M059J (cell line): ENCODE results near the genes TRAF3, CDC42BPB and TNFAIP2.

- RAMPAGE, long total RNA = no peak
Measured at GRCh38 chr14:102437924-102438547, 71.5 kb downstream of the ANKRD9 start.

DNA sequence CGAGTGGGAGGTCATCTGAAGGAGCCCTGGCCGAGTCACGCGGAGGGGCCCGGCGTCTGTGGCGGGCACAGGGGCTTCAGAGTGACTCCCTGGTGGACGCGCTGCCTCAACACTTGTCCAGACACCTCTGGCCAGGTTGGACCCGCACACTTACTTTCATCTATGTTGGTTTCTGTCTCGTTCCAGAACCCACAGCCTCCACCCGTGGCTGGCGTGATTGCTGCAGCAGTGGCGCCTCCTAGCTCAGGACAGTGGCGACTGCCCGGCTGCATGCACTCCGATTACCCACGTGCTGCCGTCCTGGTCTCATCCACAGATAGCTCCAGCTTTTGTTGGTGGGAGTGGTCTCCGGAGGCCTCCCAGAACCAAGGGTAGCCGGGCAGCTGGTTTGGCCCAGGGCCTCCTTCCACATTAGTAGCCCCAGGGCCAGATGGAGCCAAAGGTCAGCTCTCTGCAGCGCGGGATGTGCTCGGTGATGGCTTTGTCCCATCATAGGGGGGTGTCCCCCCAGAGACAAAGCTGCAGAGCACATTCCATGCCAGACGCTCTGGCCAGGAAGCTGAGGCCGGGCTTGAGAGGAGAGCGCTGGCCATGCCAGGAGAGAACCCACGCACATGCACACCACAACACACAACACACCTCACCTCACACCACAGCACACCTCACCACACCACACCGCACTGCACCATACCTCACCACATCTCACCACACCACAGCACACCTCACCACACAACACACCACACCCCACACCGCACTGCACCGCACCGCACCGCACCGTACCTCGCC lies 11.1 kb downstream of the ANKRD9 start:
- RAMPAGE, long total RNA = no peak

DNA sequence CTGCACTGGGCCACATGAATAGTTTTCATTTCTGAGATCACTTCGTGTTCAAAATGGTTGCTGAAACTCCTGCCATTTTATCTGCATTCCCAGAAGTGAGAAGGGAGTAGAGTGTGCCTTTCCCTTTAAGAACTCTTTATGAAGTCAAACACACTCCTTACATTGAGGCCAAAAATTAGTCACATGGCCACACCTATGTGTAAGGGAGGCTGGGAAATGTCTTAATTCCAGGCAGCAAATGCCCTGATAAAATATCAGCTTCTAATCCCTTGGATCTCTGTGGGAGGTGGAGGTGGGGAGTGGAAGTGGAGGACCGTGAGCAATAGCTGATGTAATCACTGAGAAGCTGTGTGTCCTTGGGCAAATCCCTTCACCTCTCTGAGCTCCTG lies 22.6 kb upstream of the ANKRD9 start:
- RAMPAGE, long total RNA = no peak

DNA sequence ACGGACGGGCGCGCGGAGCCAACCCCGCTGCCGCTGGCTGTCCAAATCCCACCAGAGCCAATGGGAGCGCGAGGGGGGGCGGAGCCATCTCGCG lies 137 bp upstream of the RCOR1 start:
- RAMPAGE, long total RNA = no peak

DNA sequence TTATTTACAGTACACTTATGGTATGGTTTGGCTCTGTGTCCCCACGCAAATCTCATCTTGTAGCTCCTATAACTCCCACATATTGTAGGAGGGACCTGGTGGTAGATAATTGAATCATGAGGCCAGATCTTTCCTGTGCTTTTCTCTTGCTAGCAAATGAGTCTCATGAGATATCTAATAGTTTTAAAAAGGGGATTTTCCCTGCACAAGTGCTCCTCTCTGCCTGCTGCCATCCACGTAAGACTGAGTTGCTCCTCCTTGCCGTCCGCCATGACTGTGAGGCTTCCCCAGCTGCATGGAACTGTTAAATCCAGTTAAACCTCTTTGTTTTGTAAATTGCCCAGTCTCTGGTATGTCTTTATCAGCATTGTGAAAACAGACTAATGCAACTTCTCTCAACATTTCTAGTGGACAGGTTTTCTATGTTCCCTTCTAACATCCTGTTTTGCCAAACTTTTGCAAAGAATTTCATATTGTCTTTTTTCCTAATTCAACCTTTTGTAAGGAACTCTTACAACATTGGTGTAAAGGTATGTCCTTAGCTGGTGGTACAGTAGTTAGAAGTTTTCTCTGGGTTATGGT lies 70.6 kb downstream of the RCOR1 start:
- RAMPAGE, long total RNA = no peak

GRCh38 chr14:102702521-102703296 lies 74.5 kb upstream of the TRAF3 start:
- RAMPAGE, long total RNA = no peak

DNA sequence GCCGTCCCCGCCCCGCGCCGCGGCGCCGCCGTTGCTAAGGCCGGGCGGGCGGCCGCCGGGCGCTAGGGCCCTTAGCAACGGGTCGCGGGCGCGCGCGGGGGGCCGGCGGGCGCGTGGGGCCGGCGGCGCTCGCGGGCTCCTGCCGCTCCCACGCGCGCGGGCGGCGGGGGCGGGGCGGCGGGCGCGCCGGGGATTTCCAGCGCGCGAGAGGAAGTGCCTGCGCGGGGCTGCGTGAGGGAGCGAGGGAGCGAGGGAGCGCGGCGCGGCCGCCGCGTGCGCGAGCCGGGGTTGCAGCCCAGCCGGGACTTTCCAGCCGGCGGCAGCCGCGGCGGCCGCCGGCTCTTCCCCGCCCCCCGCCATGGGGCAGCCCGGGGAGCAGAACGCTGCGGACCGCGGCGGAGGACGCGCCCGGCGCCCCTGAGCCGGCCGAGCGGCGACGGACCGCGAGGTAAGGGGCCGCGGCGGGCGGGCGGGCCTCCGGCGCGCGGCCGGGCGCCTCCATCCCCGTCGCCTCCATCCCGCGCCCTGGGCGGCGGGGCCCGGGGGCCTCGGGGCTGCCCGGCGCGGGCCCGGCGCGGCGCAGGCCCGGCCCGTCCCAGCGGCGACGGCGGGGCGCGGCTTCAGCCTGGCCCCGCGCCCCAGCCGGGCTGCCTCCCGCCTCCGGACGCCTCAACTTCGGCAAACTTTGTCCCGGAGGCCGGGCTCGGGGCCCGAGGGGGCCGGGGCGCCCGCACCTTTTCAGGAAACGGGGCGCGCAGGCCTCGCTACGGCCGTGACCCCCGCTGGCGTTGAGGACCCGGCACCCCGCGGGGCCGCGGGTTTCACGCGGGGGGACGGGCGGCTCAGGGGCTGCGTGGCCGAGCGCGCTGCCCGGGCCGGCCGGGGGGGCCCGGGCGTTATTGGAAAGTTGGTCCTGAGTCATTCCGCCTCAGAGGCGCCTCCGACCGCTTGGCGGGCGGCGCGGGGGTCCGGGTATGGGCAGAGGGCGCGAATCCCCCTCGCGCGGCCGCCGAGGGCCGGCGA lies at the start of gene TRAF3:
Gene TRAF3 (plus strand): TSS at position 222 of the 1,023 bp plus-strand sequence.
- RAMPAGE, long total RNA = no peak

DNA sequence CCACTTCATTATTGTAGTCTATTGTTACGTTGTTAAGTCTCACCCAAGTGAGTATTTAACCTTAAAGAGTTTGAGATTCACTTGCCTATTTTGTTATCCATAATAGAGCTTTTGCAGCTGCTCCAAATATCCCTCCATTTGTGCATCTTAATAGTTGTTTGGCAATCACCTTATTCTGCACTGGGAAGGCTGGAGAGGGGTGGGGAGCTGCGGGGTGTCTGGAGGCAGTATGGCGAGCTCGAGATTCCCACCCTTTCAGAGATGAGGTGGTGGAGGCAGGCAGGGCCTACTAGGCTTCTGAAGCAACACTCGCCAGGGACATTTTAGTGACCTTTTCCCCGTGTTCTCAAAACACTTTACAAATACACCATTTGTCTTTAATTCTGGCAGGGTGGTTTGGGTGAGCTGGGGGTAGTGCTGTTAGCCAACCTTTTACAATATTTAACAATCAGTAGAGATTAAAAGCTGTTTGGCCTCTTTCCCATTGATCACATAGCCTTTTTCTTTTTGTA lies 40.6 kb downstream of the TRAF3 start:
- RAMPAGE, long total RNA = no peak

DNA sequence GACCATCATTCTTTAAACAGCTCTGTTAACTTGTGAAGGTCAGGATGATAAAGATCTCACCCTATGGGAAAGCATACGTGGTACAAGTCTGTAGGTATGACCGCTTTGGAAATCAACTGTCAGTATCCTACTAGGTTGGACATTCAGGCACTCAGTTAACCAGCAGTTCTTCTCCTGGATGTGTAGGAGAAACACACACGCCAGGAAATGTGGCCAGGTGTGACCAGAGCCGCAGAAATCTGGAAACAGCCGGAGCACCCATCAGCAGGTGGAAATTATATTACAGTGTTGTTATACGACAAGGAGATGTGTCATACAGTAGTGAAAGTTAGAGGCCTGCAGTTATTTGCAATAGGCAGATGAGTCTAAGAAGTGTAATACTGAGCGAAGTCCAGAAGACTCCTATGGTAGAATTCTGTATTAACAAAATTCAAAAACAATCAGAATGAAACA lies 39.5 kb upstream of the AMN start:
- RAMPAGE, long total RNA = no peak

DNA sequence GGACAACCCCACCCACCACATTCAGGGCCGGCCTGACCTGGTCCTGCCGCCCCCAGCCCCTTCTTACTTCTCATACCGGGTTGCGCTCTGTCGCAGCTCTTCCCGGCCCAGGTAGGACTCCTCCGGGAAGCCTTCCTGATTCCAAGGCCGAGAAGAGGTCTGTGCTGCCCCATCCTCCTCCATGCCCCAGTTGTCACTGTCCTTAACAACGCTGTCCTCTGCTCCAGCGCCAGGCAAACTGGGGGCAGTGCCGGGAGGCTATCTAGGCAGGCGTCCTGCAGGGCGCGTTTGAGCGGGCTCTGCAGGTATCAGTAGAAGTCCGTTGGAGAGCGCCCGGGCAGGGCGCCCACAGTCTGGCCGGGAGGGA lies 714 bp downstream of the AMN start:
- RAMPAGE, long total RNA = no peak

DNA sequence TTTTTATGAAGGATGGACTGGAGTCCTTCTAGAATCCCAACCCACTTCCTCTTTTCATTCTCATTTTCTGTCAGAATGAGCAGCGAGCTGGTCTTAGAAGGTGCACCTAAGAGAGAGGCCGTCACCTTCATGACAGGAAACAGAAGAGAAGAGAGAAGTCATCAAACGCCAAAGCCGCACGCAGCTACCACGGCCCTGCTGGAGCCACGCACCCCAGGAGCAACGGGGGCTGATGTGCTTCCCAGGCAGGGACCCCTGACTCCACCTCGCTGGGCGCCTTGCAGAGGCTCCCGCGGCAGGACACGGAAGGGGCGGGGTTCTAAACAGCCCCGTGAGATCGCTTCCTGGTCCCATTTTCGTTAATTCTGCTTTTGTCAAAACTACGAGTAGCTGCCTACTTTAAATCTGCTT lies 24.1 kb downstream of the AMN start:
- RAMPAGE, long total RNA = no peak

- RAMPAGE, long total RNA = no peak
Measured at GRCh38 chr14:102971644-102972249, 49.3 kb downstream of the AMN start.

- RAMPAGE, long total RNA = no peak
Measured at GRCh38 chr14:102973625-102974293, 51.3 kb downstream of the AMN start.

GRCh38 chr14:103014414-103015344 lies 42.7 kb downstream of the CDC42BPB start:
- RAMPAGE, long total RNA = no peak

DNA sequence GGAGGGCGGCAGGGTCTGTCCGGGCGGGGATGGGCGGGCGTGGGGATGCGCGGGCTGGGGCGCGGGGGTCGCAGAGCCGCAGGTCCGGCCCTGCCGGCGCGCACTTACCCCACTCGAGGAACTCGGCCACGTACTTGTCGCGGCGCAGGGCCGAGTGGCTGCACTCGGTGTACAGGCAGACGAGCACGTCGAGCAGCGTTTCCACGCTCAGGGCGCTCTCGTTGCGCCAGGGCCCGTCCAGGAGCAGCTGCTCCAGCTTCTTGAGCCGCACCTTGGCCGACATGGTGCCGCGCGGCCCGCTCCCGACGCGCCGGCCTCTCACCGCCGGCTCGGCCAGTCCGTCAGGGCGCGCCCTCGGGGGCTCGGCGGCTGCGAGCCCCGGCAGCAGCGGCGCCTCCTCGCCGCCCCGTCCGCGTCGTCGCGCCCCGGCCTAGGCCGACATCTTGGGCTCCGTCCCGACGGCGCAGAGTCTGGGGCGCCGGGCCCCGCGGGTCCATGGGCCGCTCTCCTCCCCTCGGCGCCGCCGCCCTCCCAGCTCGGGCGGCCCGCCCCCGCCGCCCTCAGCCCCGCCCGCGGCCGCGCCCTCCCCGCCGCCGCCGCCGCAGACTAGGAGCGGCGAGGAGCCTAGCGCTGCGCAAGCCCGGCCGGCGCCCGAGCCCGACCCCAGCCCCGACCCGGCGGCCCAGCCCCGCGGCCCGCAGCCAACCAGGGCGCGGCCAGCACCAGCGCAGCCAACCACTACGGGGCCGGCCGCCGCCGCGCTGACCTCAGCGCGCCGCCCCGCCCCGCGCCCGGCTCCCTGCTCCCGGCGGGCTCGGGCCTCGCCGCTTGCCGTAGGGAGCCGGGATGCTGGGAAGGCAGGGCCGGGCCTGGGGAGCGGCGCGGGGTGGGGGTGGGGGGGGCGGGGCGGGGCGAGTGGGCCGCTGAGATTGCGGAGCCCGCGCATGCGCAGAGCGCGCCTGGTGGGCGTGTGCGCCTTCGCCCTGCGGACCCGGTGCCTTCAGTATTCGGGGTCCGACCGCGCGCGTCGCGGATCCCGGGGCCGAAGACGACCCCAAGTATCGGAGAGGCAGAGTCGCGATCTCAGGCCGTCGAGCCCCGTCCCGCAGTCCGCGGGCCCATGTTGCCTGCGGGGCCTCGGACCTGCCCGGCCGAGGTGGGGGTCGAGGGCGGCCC lies at the start of gene CDC42BPB:
Gene CDC42BPB (minus strand): TSS at position 659 of the 1,176 bp plus-strand sequence.
- RAMPAGE, long total RNA = no peak

DNA sequence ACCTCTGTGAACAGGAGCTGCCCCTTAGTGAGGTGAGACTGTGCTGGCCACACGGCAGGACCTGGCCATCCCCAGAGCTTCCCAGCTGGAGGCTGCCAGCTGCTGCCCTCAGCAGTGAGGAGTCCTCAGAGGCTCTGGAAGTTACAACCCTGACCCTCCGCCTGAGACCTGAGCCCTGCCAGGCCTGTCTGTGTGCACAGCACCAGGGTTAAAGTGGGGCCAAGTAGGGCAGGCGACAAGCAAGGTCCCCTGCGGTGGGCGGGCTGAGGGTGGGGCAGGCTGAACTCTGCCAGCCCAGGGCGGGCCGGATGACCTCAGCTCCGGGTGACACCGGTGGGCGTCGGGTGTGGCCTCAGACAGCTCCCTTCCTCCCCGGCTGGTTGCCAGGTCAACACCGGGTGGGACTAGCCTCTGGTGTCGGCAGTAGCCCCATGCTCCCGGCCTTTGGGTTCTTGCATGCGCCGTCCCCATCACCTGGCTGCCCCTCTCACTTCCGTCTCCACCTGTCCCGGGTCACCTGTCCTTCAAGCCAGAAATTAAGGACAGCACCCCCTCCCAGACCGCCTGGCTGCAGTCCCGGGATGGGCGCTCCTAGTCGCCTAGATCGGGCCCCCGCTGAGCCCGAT lies 9.1 kb upstream of the LBHD2 start:
- RAMPAGE, long total RNA = no peak

DNA sequence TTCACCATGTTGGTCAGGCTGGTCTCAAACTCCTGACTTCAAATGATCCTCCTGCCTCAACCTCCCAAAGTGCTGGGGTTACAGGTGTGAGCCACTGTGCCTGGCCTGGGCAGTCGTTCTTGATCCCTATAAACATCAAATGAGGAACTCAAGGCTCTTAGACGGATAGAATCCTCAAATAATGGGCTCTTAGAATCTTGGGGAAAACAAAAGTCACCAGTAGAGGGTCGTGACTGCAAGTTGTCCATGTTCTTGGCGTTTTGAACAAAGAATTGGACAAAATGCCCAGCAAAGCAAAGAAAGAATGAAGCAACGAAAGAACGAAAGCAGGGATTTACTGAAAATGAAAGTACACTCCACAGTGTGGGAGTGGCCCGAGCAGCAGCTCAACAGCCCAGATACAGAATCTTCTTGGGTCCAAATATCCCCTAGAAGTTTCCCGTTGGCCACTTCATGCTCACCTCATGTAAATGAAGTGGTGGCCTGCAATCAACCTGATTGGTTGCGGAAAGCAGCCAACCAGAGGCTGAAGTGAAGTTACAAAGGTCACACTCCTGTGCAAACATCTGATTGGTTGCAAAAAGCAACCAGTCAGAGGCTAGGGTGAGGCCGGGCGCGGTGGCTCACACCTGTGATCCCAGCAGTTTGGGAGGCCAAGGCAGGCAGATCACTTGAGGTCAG lies 8.3 kb upstream of the TNFAIP2 start:
- RAMPAGE, long total RNA = no peak

- RAMPAGE, long total RNA = no peak
Measured at GRCh38 chr14:103121527-103122516, 1.4 kb upstream of the TNFAIP2 start.

DNA sequence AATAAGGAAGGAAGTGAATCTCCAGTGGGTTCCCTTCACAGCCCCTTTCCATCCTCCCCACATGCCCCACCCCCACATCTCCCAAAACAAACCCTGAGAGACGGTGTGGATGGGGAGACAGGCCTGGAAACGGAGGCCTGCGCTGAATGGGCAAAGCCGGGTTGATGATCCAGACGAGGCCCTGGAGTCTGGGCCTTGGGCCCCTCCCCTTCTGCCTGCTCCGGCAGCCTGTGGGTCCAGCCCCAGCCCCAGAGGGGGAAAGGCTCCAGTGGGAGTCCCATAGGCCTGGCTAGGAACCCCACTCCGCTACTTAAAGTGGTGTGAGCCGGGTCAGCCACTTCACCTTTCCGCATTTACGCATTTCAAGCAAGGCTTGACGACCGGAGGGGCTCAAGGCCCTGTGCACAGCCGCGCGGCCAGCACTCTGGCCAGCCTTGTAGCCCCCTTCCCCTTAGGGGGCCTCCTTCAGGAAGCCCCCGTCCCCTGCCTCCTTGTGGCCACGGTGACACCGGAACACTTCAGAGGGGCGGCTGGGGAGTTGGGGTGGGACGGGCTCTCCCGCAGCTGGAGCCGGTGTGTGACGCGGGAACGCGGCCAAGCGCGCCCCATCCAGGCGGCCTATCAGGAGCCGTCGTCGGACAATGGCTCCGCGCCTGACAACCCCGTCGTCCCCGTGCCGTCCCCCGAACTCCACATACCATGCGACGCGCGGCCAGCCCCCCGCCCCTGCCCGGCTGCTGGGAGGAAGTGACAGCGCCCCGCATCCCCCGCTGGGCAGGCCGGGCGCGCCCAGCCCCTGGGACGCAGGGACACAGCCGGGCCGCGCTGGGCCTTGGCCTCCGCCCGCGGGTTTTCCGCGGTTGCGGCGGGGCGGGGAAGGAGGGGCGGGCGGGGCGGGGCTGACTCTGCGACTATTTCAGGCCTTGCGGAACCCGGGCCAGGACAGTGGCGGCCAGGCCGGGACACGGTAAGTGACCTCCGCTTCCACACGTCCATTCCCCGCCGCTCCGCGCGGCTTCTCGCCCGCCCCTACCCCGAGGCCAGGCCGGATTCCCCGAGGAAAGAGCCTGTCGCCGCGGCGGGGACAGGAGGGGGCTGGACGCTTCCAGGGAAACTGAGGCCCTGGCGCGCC lies at the start of gene TNFAIP2:
Gene TNFAIP2 (plus strand): TSS at position 945 of the 1,132 bp plus-strand sequence.
- RAMPAGE, long total RNA = no peak

GRCh38 chr14:103125777-103126626 lies 2.7 kb downstream of the TNFAIP2 start:
- RAMPAGE, long total RNA = no peak